Foreskin fibroblast (primary cell): ENCODE results near the gene DNAJC6.

- RRBS = no CpG with 5 or more reads among the region's 5 CpGs
Observed at GRCh38 chr1:64905179-64905488, 61.2 kb downstream of the JAK1 start.

DNA sequence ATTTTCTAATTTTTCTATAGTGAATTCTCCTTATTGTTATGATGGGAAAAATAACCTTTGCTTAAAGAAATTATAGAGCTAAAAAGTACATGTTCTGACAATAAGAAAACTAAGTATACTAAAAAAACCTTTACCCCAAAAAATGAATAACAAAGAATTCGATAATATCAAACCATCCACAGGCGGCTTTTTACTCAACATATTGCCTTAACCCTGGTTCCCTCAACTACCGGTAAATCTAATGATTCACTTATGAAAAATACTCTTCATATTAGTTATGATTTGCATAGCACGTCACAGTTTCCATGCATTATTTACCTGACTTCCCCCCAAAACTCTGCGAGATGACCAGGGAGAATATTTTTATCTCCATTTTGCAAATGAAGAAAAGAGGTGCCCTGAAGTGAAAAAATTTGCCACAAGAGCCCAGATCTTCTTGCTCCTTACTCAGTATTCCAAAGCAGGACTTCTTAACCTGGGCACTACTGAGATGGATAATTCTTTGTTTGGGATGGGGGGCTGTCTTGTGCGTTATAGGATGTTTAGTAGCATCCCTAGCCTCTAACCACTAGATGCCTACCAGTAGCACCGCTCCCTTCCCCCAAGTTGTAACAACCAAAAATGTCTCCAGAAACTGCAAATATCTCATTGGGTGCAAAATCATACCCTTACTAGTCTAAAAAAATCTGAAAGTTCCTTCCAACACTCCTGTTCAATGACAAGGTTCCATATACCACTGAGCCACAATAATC is 2.8 kb downstream of the JAK1 start:
- RRBS = no CpG with 5 or more reads among the region's 7 CpGs

GRCh38 chr1:64982994-64983556 is 16.7 kb upstream of the JAK1 start:
- RRBS = no CpG with 5 or more reads among the region's 8 CpGs

DNA sequence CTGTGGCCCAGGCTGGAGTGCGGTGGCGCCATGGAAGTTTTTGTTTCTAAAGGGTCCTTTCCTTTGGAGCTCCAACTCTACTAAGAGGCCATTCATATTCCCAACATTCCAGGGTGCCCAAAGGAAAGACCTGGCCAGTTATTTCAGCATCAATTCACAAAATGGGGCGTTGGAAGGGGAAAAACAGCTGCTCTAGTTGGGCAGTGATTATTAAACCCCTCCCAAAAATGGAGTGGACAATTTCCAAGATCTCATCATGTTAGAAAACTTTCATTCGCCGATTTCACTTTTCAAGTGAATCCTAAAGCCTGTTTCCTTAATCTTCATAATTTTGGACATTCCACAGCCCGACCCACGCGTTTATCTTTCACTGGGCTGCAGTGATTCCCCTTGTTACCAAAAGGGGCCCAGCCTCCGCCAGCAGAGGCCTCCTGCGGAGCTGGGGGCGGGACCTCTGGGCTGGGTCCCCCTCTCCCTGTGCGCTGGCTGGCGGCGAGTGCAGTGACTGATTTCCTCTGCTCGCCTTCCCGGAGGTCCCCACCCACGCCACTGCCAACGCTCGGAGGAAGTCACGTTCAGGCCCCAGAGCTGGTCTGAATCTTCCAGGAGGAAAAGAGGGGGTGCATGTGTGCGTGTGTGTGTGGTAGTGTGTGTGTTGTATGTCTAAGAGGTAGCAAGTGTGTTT is 34.7 kb upstream of the JAK1 start:
- RRBS = no CpG with 5 or more reads among the region's 21 CpGs

- RRBS = no CpG with 5 or more reads among the region's 8 CpGs
Observed at GRCh38 chr1:65049276-65049995, 83.1 kb upstream of the JAK1 start.

- RRBS = no CpG with 5 or more reads among the region's 9 CpGs
Observed at GRCh38 chr1:65064118-65065545, 83.4 kb upstream of the AK4 start.

- RRBS = no CpG with 5 or more reads among the region's 6 CpGs
Observed at GRCh38 chr1:65069239-65069670, 78.7 kb upstream of the AK4 start.

GRCh38 chr1:65163000-65163492 is 15.0 kb downstream of the AK4 start:
- RRBS = no CpG with 5 or more reads among the region's 8 CpGs

DNA sequence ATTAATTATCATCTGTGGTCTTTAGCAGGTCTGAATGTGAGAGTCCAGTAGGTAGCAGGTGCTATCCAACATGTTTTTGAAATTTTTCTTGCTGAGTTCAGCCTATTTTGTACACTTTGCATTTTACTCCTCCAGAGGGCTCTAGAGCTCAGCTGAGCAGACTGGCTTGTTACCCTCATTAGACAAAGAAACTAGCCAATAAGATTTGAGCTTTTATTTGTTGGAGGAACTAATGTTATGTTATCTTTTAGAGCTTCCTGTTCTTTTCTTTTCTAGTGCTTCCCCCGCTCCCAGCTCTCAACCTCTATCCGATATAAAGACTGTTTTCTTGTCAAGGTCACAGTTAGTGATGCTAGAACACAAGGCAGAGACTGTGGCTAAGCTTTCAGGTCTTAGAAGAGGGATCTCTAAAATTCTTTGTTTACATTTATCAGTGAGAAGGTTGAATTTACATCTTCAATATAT is 67.6 kb downstream of the AK4 start:
- RRBS = no CpG with 5 or more reads among the region's 2 CpGs

- RRBS = 3% methylated on average over 19 of the region's 58 CpGs
Observed at GRCh38 chr1:65309091-65309790, at the start of gene DNAJC6. Gene DNAJC6, plus strand, starts transcription at chr1:65309543.

GRCh38 chr1:65512375-65512826 is 91.9 kb downstream of the LEPR start:
- RRBS = no CpG with 5 or more reads among the region's 4 CpGs

GRCh38 chr1:65992194-65992987 is 199.7 kb downstream of the PDE4B start:
- RRBS = no CpG with 5 or more reads among the region's 6 CpGs

- RRBS = no CpG with 5 or more reads among the region's 4 CpGs
Observed at GRCh38 chr1:66292727-66293318, 241.1 kb upstream of the SGIP1 start.

DNA sequence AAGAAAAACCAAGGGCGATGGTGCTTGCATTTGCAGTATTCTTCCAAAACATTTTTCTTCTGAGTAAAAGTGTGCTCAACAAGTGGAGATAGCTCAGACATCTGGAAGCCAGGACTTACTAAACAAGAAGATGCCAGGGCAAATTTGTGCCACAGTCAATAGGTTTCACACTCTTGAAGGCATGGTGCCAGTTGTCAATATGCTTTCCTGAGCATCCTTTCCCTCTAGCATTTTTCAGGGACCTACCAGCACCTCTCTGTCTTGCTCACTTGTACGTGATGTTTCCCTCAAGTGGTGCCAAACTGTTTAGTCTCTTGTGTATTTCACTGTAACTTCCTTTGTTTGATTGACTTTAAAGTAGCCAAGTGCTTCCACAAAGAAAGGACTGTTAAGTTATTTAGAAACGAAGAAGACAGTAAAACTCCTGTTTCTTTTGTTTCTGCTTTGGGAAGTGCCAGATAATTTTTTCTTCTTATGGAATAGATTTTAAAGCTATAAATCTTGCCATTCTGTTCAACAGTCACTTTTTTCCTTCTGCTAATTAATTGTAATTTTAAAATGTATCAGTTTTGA is 193.9 kb upstream of the SGIP1 start:
- RRBS = no CpG with 5 or more reads among the region's 3 CpGs

DNA sequence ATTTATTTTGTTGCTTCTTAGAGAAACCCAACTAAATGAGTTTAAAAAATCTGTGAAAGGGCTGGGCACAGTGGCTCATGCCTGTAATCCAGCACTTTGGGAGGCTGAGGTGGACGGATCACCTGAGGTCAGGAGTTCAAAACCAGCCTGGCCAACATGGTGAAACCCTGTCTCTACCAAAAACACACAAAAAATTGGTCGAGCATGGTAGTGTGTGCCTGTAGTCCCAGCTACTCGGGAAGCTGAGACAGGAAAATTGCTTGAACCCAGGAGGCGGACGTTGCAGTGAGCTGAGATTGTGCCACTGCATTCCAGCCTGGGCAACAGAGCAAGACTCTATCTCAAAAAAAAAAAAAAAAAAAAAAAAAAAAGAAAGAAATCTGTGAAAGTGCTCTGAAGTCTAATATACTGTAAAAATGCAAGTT is 164.1 kb upstream of the SGIP1 start:
- RRBS = no CpG with 5 or more reads among the region's 5 CpGs

DNA sequence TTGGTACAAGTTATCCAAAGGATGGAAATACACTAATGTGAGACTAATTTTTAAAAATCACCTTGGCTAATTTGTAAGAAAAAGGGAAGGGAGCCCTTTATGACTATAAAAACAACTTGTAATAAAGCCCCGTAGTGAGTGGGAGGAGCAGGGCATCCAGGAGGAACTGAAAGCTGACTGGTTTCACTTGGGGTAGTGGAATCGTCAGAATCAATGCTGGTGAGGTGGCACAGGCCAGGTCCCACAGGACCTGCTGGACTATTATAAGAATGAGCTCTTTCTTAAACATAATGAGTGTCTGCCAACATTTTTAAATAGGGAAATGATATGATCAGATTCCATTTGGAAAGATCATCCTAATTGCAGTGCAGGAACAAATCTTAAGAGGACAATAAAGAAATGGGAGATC is 153.6 kb upstream of the SGIP1 start:
- RRBS = no CpG with 5 or more reads among the region's 2 CpGs

GRCh38 chr1:66948700-66949076 is 23.9 kb downstream of the MIER1 start:
- RRBS = no CpG with 5 or more reads among the region's 1 CpG

GRCh38 chr1:66987250-66988067 is 62.7 kb downstream of the MIER1 start:
- RRBS = no CpG with 5 or more reads among the region's 3 CpGs

DNA sequence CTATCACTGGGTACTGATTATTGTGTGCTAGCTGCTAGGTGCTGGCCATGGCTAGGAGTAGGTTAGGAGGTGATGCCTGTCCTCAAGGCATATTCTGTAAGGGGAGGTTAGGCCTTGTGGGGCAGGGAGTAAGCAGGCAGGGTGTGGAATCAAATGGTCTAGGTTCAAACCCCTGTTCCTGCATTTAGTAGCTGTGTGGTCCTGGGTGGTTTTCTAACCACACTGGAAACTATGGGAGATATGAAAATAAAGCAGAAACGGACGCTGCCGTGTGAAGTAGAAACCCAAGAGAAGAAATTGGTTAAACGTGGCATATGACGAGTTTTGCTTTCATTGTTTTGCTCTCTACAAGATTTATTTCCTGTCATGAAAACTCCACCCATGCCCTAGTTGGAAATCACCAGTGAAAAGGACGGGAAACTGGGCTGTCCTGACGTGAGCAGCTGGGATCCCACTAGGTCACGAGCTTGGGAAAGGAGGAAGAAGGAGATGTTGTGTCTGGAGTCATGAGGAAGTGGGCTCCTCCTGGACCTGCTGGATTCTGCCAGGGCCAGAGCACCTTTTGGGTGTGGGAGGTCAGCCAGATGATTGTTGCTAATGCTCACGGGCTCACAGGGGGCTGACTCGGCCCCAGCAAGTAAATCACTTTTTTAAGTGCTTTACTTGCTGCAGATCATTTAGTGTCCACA is 120.8 kb upstream of the GADD45A start:
- RRBS = no CpG with 5 or more reads among the region's 10 CpGs

DNA sequence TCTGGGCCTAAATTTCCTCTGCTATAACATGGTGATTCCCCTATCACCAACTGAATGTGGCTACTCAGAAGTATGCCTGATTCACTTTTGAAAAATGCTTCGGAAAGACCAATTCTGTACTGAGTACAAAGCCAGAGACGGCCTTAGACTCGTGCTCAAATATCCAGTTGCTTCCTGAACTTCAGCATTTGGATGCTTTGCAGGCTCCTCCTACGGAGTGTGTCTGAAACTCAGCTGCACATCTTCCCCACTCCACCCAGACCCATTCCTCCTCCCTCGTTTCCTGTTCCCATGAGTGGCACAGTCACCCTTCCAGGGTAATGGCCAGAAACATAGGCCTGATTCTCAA is 98.4 kb upstream of the GADD45A start:
- RRBS = no CpG with 5 or more reads among the region's 5 CpGs